HTR-8/SVneo (cell line): ENCODE measurements around the genes NUFIP2 and ANKRD13B.

- RRBS: no CpG with 5 or more reads among the region's 19 CpGs
Observed at GRCh38 chr17:28981928-28982763, 23.7 kb downstream of the SEZ6 start.

GRCh38 chr17:29089737-29090232 is 46.8 kb downstream of the PIPOX start:
- RRBS: 96% methylated on average over 5 of the region's 15 CpGs

- RRBS: no CpG with 5 or more reads among the region's 13 CpGs
Observed at GRCh38 chr17:29093787-29094276, 50.9 kb downstream of the PIPOX start.

DNA sequence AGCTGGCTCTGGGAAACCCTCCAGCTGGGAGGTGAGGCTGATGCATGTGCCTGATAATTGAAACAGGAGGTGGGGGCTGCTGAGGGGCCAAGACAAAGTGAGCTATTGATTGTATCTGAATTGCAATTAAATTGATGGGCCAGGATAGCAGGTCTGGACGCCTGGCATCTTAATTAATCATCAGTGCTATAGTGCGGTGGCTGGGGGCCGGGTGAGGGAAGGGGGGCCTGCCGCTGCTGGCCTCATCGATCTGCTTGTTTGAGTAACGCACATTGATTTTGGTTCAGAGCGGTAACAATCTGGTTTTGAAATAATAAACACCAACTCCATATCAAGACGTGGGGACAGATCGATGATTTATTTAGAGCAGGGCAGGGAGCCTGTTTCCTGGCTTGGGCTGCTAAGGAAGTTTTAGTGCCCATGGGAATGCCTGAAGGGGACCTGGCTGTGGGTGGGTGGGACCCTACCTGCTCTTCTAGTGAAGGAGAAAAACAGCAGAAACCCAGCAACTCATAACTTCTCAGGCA is 65.7 kb downstream of the PIPOX start:
- RRBS: no CpG with 5 or more reads among the region's 9 CpGs

DNA sequence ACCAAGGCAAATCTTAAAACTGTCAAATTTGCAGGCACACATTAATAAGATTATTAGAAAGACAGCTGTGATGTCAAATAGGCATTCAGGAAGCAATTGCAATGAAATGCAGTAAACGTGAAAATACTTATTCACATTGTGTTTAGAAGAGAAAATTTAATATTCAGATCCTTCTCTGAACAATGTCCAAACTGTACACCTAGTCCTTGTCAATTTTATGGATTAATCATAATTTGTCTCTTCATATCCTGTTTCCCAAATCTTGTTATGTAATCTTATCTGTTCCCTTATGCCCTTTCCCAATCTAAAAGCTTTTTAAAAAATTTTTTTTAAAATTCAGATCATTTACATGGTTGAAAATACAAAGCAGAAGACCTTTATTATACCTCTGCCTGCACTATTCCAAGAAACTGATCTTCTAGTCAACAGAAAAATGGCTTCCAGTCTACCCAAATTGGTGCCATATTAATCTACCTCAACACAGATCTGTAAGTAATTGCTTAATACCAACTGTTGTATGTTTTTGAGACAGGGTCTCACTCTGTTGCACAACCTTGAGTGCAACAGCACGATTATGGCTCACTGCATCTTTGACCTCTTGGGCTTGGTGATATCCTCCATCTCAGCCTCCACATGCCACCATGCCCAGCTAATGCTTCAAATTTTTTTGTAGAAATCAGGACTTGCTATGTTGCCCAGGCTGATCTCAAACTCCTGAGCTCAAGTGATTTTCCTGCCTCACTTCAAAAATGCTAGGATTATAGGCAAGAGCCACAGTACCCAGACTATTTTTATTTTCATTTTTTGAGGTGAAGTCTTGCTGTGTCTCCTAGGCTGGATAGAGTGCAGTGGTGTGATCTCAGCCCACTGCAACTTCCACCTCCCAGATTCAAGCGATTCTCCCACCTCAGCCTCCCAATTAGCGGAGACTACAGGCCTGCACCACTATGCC is 14.6 kb downstream of the NUFIP2 start:
- RRBS: no CpG with 5 or more reads among the region's 4 CpGs

DNA sequence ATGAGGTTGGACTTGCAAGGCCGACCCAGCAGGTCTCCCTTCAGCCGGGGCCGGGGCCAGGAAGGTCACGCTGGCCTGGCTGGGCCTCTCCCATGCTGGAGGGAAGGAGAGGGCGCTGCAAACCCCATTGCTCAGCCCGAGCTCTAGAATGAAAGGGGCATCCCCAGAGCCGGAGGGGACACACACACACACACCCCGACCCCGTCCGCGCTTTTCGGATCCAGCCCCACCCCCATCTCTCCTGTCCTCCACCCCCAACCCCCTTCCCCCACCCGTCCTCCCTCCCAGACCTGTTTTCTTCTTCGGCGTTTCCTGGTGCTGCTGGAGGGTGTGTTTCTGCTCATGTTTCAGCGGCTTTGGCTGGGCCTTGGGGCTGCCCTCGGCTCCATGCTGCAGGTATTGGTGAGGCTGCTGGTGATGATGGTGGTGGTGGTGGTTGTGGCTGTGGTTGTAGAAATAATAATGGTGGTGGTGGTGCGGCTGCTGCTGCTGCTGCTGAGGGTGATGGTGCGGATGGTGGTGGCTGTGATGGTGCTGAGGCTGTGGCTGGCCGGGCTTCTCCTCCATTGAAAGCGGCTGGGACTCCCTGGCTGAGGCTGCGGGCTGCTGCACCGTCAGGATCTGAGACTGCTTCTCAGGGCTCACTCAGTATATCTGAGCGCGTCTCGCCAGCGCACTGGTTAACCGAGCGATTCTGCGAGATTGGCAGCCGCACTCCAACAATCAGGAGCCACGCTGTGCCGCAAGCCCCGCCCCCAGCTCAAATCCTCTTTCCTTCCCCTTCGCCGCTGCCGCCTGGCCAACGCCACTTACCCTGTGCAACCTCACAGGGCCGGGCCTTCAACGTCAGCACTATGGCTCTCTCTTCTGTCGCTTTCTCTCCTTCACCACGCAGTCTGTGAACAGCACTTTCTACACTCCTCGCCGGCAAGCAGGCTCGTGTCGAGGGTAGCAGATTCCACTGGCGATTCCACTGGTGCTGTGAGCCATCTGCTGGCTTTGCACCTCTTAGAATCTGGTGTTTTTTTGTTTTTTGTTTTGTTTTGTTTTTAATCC is at the start of gene NUFIP2:
Gene NUFIP2, minus strand, starts transcription at position 656 of the 1,056 bp plus-strand sequence.
- RRBS: 2% methylated on average over 10 of the region's 47 CpGs

GRCh38 chr17:29390043-29390286 is 198 bp upstream of the TAOK1 start:
- RRBS: 1% methylated on average over 18 of the region's 22 CpGs

GRCh38 chr17:29418476-29419454 is 28.6 kb downstream of the TAOK1 start:
- RRBS: no CpG with 5 or more reads among the region's 16 CpGs

DNA sequence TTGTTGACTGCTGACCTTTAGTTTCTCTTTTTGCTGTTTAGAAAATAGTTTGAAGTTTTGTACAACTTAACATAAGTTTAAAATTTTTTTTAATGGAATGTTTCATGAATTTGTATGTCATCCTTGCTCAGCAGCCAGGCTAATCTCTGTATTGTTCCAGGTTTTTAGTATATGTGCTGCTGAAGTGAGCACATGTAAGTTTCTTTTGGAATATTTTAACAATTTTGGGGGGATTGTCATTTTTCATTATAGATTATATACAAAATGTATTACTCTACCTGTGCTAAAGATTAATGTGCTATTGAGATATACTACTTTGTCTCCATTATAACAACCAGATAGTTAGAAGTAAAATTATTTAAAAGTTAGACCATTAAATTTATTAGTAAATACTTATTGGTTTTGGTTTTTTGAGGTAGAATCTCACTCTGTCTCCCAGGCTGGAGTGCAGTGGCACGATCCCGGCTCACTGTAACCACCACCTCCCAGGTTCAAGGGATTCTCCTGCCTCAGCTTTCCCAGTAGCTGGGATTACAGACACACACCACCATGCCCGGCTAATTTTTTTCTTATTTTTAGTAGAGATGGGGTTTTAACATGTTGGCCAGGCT is 34.6 kb downstream of the TAOK1 start:
- RRBS: no CpG with 5 or more reads among the region's 3 CpGs

GRCh38 chr17:29451225-29451692 is 61.1 kb downstream of the TAOK1 start:
- RRBS: no CpG with 5 or more reads among the region's 2 CpGs

DNA sequence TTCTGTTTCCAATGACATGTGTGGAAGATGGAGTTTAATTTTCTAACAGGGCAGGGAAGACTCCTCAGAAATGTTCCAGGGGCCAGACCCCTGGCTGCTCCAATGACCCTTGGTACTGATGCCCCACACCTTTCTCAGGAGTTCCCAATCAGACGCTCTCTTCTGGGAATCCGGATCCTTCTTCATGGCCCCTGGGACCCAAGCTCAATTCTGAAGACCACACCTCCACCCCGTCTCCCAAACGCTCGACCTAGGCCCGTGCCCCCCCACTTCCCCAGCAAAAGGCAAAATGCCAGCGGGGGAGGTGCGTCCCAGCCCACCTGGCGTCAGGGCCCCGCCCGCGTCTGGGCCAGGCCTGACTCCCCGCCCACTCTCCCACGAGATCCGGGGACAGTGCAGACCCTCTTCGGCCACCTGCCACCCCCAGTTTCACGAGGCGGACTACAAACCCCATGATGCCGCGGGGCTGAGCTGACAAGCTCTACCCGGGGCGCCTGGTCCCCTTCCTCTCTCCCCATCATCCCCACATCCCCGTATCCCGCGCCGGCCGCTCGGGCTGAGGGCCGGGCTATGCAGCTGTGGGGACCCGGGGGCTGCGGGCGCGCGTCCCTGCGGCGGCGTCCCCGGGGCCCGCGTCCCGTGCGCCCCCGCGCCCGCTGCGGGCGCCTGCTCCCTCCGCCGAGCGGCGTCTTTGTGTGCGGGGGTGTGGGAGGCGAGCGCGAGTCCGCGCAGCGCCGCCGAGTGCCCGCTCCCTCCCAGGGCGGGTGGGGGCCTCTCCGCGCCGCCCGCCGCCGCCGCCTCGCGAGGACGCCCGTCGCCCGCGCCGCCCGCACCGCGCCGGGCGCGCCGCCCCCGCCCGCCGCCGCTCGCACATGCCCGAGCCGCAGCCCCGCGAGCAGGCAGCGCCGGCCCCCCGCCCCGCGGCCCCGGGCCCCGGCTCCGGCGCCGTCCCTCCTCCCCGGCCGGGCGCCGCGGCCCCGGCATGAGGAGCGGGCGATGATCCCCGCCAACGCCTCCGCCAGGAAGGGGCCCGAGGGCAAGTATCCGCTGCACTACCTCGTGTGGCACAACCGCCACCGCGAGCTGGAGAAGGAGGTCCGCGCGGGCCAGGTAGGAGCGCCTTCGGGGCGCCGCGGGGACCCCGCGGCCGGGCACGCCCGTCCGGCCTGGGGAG is at the start of gene ANKRD13B:
Gene ANKRD13B, plus strand, starts transcription at position 507 of the 1,174 bp plus-strand sequence.
- RRBS: 2% methylated on average over 35 of the region's 134 CpGs

DNA sequence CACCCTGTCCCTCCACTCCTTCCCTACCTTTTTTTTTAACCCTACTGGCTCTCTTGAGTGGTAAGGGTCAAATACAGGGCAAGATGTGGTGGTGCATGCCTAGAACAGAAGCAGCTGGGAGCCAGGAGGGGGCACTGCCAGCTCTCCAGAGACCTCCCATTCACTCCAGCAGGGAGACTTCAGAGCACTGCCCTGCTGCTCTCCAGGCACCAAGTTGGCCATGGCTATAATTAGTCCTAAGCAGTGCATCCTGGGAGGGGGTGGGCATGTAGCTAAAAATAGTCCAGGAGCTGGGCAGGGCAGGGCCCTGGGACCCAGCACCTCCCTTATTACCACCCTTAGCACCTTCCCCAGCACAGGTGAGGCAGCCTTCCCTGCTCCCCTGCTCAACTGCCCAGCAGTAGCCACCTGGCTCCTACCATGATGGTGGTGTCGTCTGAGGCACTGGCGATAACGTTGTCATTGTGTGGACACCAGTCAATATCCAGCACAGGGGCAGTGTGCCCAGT is 3.4 kb downstream of the CORO6 start:
- RRBS: no CpG with 5 or more reads among the region's 3 CpGs

DNA sequence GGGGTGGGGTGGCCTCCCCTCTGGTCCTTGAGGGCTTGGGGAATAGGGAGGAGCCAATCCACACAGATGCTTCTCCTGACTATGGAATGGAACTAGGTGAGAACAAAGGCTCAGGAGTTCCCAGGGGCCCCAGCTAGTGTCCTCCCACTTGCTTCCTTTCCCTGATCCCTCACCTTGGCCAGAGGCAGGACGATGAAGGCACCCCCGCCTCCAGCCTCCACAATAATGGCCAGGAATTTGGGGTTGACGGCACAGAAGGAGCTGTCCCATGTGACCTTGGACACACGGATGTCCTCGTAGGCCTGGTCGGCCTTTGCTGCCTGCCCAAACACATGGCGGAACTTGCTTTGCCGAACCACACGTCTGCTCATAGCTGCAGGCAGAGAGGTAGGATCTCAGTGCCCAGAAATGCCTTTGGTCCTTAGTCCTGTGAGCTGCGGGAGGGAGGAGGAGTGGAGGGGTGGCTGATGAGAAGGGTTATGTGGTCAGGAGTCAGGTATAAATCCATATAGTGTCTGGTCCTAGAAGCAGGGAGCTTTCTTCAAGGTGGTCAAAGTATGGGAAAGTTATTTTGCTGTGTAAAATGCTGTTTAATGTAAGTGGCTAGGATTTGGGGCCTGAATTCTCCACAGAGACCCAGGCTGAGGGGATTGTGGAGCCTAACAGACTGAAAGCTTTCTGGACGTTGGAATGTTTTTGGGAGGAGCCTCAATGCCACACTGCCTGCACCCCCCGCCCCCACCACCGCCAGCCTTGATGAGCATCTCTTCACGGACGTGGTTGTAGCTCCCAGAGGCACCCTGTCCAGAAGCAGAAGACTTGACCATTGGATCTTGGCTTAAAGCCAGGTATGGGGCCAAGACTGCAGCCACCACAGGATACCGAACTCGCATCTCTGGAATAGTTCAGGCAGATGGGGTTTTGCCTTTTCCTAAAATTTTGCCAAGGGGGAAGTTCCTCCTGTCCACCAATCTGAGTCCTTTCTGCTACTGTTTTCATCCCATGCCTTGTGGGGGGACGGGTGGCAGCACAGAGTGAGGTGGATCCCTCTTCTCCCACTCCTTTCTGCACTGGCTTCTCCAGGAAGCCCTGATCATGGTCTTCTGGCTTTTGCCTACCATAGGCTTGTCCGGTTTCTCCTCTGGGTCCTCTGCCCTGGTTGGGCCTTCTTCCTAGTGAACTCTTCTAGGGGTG is 1.3 kb downstream of the CORO6 start:
- RRBS: no CpG with 5 or more reads among the region's 19 CpGs

DNA sequence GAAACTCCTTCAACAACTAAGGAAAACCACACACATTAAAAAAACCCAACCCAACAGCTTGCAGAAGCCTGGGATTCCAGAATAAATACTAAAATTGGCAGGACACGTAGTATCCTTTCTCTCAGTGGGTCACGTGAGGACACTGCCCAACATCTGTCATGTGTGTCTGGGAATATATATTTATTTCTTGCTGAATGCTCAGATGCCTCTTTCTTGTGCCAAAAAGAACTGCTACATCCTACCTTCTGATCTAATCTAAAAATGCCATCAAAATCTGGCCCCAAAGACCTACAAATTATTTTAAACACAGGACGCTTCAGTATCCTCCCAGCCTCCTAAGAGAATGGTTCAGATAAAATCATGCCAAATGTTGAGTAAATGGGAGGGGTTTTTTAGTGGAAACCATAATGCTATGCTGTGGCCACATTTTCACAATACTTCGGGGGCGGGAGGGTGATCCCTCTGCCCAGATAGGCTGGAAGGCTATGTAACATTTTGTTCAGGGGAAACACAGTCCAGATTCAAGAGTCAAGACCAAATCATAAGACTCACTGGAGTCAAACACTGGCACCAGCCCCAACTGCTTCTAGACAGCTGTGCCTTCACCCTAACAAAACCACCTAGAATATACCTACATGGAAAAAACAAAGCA is 22.9 kb upstream of the CORO6 start:
- RRBS: no CpG with 5 or more reads among the region's 5 CpGs

DNA sequence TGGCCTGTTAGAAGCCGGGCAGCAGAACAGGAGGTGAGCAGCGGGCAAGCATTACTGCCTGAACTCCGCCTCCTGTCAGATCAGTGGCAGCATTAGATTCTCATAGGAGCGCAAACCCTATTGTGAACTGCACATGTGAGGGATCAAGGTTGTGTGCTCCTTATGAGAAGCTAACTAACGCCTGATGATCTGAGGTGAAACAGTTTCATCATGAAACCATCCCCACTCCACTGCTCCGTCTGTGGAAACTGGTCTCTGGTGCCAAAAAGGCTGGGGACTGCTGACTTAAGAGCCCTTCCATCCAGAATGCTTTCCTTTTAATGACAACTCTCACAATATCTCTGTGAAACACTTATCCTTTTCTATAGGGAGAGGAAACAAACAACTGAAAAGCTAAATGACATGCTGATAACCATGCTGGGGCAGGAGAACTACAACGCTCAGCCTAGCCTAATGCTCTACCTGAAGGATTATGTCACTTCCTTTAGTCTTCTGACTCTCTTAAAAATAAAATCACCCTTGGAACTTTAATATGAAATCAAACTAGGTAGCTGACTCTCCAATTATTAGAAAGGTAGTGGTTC is 44.8 kb upstream of the CORO6 start:
- RRBS: no CpG with 5 or more reads among the region's 7 CpGs

DNA sequence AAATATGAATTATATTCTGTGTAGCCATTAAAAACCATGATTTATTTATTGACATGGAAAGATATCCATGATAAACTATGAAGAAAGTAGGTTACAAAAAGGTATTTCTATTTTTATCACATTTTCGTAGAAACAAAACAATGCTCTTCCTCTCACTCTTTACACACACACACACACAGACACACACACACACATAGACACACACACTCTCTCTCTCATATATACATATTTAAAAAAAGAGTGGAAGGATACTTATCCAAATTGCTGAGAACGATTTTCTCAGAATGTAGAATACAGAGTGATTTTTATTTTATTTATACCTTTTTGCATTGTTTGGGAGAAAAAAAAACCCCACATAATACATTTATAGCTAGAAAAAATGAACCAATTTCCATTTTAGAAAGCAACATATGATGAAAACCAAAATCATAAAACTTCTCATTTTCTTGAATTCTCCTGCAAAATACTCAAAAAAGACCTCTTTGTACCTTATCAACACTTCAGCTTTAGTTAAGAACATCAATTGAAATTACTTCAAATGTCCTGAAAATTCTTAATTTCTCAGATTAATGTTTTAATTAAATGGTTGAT is 68.1 kb upstream of the CORO6 start:
- RRBS: no CpG with 5 or more reads among the region's 2 CpGs

- RRBS: no CpG with 5 or more reads among the region's 2 CpGs
Observed at GRCh38 chr17:29716047-29716644, 93.4 kb upstream of the CORO6 start.

- RRBS: no CpG with 5 or more reads among the region's 2 CpGs
Observed at GRCh38 chr17:29767147-29767723, 144.5 kb upstream of the CORO6 start.

DNA sequence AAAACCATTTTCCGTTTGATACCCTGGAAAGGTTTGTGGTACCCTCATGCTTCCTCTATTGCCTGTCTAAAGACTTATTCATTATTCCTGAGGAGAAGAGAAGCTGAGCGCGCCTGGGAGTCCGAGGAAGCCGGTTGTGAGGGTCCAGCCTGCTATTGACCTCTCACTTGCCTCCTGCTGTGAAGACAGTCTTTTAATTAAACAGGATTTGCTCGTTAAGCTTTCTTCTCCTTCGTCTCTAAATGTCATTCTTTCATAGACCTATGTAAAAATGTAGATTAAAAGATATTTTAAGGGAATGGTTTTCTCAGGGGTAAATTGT is 678 bp upstream of the SSH2 start:
- RRBS: no CpG with 5 or more reads among the region's 7 CpGs